Epithelial cell of proximal tubule (primary cell): ENCODE measurements around a stretch of chr2.

GRCh38 chr2:46303110-46304186 is 6.2 kb downstream of the EPAS1 start:
- RAMPAGE, long total RNA = no peak
- RRBS = no CpG with 5 or more reads among the region's 9 CpGs

- RAMPAGE, long total RNA = no peak
- RRBS = no CpG with 5 or more reads among the region's 7 CpGs
These were observed 28.9 kb downstream of the EPAS1 start for GRCh38 chr2:46325870-46326827.

- RAMPAGE, long total RNA = no peak
- RRBS = 98% methylated on average over 3 of the region's 13 CpGs
These were observed 63.6 kb downstream of the EPAS1 start for GRCh38 chr2:46360577-46361363.

DNA sequence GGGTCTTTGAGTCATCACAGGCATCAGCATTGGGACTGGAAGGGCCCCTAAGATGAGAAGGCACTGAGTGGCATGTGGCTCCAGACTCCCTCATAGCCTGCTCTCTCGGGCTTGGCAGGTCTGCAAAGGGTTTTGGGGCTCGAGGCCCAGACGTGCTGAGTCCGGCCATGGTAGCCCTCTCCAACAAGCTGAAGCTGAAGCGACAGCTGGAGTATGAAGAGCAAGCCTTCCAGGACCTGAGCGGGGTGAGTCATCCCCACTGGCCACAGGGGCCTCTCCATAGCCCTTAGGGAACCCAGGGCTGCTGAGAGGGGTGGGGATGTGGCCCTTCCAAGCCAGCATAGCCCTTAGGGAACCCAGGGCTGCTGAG is 84.3 kb downstream of the EPAS1 start:
- RAMPAGE, long total RNA = no peak
- RRBS = no CpG with 5 or more reads among the region's 6 CpGs

DNA sequence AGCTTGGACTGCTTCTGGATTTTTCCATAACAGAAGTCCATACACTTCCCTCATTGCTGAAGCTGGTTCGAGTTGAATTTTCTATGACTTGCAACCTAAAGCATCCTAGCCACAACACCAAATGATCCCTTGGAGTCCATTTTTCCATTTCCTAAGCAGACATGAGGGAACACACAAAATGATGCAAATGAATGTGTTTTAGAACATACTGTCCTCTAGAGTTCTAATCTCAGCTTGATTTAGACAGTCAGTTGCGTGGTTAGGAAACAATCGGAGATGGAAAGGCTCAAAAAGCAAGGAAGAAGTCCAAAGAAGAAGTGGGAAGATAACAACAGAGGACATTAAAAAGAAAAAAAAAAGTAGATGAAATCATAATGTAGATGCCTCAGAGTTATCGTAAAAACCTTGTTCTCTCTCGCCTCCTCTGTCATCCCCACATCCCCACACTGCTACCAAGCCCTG is 4.6 kb upstream of the RHOQ start:
- RAMPAGE, long total RNA = no peak
- RRBS = no CpG with 5 or more reads among the region's 5 CpGs

GRCh38 chr2:46540371-46541032 is 1.8 kb upstream of the RHOQ start:
- RAMPAGE, long total RNA = no peak
- RRBS = no CpG with 5 or more reads among the region's 5 CpGs

DNA sequence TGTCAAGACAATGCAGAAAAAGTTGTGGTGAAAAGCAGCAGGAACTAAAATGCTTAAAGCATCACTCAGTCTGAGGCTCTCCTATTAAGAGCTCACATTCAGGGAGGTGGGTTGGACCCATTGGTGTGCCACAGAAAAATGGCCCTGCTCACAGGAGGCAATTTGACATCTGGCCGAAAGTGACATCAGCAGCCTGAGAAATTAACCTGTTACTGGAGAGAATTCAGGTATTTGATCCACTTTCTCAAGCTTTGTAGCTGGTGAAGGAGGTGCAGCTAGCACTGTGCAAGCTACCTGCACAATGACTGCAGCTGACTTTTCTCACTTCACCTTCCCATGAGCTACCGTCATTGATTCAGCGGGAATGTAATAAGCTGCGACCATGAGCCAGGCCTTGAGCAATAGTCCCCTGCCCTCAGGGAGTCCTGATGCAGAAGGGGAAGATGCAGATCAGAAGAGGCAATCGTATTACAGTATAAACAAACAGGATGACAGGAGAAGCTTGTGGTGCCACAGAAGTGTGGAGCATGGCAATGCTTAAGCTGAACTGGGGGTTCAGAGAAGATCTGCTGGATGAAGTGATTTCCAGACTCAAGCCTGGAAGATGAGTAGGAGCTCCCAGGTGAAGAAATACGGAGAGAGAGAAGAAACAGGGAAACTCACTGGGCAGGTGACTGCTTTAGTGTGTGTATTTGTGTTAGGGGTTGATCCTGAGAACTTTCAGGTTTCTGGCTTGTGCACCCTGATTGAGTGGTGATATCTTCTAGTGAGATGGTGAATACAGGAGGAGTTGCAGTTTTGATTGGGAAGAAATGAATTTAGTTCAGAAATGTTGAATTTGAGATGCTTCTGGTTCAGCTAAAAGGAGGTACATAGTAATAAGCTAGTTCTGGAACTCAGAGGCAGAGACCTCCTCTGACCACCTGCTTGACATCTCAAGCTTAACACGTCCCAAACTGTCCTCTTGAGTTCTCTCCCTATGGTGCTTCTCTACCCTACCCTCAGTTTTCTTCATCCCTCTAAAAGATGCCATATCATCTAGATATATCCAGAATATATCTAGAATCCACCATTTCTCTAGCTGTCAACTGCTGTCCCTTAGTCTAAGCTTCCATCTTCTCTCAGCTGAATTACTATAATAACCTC is 23.4 kb upstream of the ATP6V1E2 start:
- RAMPAGE, long total RNA = no peak
- RRBS = no CpG with 5 or more reads among the region's 7 CpGs

DNA sequence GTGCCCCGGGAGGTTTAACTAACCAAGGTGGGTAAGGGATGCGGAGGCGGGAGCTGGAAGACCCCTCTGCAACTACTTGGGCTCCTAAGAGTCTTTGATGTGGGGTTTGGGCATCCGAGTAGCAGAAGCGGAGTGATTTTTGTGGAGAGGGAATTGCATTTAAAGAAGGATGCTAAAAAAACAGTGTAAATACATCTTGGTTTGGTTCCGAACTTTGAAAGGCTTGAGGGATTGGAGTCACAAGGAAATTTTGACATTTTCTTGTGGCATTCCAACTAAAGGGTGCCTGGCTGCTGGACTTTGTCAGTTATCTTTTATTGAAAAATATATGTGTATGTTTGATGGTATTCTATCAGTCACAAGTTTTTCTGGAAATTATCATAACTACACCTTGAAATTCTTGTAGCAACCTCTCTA is 902 bp downstream of the SOCS5 start:
- RAMPAGE, long total RNA = no peak
- RRBS = no CpG with 5 or more reads among the region's 6 CpGs

DNA sequence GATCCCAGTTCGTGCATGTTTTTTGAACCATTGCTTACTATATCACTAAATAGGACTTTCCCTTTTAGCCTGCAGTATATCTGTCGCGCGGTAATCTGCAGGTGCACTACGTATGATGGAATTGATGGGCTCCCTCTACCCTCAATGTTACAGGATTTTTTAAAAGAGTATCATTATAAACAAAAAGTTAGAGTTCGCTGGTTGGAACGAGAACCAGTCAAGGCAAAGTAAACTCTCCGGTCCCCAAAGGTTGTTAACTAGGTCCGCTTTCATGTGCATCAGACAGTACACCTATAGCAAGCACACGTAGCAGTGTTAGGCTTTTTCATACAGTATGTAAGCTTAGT is 60.8 kb downstream of the SOCS5 start:
- RAMPAGE, long total RNA = no peak
- RRBS = no CpG with 5 or more reads among the region's 10 CpGs

- RAMPAGE, long total RNA = no peak
- RRBS = no CpG with 5 or more reads among the region's 10 CpGs
These were observed 40.7 kb downstream of the TTC7A start for GRCh38 chr2:46981525-46982318.

DNA sequence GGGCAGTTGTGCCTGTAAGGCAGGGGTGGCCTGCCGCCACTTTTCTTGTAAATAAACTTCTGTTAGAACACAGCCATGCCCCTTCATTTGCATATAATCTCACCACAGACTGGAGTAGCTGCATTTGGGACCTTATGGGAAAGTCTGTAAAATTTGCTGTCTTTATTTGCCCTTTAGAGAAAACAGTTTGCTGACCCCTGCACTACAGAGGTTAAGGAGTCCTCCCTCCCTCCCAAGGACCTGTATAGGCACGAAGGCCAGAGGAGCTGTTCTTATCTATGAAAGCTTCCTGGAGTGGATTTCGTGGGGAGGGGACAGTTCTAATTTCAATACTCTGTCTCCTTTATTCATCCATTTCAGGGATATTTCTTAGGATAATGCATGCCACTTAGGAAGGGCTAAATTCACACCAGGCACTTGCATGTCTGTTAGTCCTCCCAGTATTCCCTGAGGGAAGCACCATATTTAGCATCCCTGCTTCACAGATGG is 42.6 kb downstream of the TTC7A start:
- RAMPAGE, long total RNA = no peak
- RRBS = no CpG with 5 or more reads among the region's 3 CpGs

GRCh38 chr2:46995645-46996251 is 54.7 kb downstream of the TTC7A start:
- RAMPAGE, long total RNA = no peak
- RRBS = no CpG with 5 or more reads among the region's 10 CpGs

GRCh38 chr2:47039836-47040584 is 99.0 kb downstream of the TTC7A start:
- RAMPAGE, long total RNA = no peak
- RRBS = no CpG with 5 or more reads among the region's 18 CpGs

- RAMPAGE, long total RNA = no peak
- RRBS = no CpG with 5 or more reads among the region's 3 CpGs
These were observed 98.0 kb downstream of the STPG4 start for GRCh38 chr2:47057148-47057523.

DNA sequence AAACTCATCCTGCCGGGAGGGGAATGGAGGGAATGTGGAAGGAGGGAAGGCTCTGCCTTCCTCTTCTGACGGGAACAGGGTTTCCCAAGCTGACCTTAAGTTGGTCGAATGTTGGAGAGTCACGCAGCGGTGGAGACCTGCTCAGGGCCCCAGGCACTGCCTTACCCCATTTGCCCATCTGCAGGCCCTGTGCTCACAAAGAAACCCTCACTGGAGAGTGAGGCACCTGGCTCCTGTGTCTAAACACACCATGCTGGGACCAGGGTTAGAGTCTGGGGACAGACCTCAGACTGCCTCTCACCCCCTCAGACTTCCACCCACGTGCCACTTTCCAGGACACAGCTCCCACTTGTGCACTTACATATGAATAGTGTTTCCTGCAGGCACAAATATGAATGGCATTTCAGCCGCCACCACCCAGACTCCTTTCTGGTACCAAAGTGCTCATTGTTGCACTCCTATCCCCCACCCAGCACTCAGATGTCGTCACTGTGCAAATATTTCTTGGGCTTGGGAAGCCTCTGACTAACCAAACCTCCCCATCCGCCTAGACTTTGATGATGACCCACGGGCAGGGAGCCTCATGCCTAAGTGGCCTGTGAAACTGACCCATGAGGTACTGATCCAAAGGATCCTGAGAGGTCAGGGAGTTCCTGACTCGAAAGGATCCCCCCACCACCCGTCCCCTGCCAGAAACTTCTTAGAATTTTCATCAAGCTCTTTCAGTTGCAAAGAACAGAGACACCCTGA is 78.4 kb downstream of the STPG4 start:
- RAMPAGE, long total RNA = no peak
- RRBS = no CpG with 5 or more reads among the region's 12 CpGs

DNA sequence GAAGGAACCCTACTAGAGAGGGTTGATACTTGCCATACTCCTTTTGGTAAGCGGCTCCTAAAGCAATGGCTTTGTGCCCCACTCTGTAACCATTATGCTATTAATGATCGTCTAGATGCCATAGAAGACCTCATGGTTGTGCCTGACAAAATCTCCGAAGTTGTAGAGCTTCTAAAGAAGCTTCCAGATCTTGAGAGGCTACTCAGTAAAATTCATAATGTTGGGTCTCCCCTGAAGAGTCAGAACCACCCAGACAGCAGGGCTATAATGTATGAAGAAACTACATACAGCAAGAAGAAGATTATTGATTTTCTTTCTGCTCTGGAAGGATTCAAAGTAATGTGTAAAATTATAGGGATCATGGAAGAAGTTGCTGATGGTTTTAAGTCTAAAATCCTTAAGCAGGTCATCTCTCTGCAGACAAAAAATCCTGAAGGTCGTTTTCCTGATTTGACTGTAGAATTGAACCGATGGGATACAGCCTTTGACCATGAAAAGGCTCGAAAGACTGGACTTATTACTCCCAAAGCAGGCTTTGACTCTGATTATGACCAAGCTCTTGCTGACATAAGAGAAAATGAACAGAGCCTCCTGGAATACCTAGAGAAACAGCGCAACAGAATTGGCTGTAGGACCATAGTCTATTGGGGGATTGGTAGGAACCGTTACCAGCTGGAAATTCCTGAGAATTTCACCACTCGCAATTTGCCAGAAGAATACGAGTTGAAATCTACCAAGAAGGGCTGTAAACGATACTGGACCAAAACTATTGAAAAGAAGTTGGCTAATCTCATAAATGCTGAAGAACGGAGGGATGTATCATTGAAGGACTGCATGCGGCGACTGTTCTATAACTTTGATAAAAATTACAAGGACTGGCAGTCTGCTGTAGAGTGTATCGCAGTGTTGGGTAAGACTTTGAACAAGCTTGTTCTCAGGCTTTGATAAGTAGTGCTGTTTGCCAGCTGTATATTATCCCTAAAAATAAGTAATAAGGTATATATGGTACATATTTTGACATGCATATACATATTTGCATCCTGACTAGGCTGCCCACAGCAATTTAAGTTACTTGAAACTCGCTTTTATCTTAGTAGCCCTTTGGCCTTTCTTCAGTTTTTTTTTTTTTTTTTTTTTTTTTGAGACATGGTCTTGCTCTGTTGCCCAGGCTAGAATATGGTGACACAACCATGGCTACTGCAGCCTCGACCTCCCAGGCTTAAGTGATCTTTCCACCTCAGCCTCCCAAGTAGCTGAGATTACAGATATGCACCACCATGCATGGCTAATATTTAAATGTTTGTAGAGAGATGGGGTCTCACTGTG is 17.8 kb downstream of the MSH6 start:
- RAMPAGE, long total RNA = no peak
- RRBS = no CpG with 5 or more reads among the region's 17 CpGs

- RAMPAGE, long total RNA = no peak
- RRBS = no CpG with 5 or more reads among the region's 4 CpGs
These were observed 28.7 kb downstream of the MSH6 start for GRCh38 chr2:47811336-47812395.

GRCh38 chr2:47867183-47867584 is 39.1 kb downstream of the FBXO11 start:
- RAMPAGE, long total RNA = no peak
- RRBS = no CpG with 5 or more reads among the region's 3 CpGs

GRCh38 chr2:47906593-47907205 is 401 bp upstream of the FBXO11 start:
- RAMPAGE, long total RNA = no peak
- RRBS = no CpG with 5 or more reads among the region's 33 CpGs

- RAMPAGE, long total RNA = no peak
- RRBS = no CpG with 5 or more reads among the region's 5 CpGs
These were observed 168.6 kb upstream of the FOXN2 start for GRCh38 chr2:48145822-48146353.